SK-N-DZ (cell line): ENCODE measurements around a stretch of chr1.

GRCh38 chr1:236150909-236151300 lies 8.6 kb downstream of the GPR137B start:
RAMPAGE:
- cytosol, long total RNA = no peak
- nucleus, long total RNA = no peak

RAMPAGE:
- cytosol, long total RNA = no peak
- nucleus, long total RNA = no peak
Observed at GRCh38 chr1:236176628-236177520, 34.5 kb downstream of the GPR137B start.

GRCh38 chr1:236206311-236206745 lies 64.0 kb downstream of the GPR137B start:
RAMPAGE:
- cytosol, long total RNA = no peak
- nucleus, long total RNA = no peak

DNA sequence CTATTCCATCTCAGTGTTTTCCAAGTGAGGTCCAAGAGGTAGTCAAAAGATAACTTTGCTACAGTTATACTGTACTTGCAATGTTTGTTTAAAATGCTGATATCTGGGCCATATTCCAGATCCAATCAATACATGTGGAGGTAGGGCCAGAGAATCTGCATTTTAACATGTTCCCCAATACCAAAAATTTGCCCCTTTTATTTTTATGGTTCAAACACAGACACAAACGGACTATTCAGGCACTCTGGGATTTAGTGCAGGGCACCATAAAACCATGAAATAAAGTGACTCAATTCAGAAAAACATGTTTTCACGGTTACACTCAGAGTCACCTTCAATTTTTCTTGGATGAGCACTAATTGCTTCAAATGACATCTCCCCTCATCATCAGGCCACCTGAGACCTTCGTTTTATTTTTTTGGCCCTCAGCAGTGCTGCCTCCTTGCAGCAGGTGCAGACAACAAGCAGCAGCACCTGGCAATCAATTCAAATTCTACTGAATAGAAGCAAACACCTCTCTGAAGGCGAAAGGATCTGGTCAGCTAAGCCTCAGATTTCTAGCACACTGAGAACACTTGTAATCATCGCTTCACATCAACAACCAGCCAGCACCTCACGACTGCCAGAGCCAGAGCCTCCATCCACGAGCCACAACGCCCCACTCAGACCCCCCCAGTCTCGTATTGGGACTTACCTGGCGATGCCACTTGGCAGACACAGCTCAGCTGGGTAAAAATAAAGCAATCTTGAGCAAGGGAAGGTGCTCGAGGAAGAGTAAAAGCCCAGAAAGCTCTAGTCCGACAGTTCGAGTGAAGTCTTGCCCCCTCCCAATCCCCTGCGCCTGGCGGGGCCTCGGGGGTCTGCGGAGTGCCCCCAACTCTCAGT lies 1.1 kb downstream of the ERO1B start:
RAMPAGE:
- cytosol, long total RNA = no peak
- nucleus, long total RNA = no peak

DNA sequence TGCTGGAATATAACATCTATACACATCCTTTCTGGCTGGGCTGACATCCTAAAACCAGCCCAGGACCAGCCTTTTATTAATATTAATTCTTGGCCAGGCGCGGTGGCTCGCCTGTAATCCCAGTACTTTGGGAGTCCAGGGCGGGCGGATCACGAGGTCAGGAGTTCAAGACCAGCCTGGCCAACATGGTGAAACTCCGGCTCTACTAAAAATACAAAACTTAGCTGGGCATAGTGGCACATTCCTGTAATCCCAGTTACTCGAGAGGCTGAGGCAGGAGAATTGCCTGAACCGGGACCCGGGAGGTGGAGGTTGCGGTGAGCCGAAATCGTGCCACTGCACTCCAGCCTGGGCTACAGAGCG lies 33.7 kb upstream of the LGALS8 start:
RAMPAGE:
- cytosol, long total RNA = no peak
- nucleus, long total RNA = no peak

DNA sequence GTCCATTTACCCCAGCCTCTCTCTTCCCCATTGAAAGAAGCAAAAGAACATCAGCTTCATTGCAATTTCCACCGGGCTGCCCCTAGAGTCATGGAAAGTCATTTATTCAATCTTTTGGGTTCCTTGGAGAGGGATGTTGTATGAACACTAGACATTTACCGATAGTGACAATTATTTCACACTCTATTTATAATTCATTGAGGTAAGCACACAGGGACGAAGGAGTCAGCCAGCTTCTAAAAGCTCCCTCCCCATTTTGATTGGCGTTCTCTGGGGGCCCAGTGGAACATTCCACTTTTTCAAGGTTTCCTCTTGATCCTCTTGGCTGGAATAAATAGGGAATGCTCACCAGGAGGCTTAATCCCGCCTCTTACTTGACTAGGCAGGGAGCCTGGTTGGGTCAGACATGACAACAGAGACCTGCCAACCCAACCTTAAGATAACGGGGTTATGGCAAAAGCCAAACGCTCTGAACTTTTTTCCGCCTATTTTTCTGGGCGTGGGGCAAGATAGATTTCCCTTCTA lies 917 bp downstream of the ACTN2 start:
RAMPAGE:
- cytosol, long total RNA = no peak
- nucleus, long total RNA = no peak

RAMPAGE:
- cytosol, long total RNA = no peak
- nucleus, long total RNA = no peak
Observed at GRCh38 chr1:236689884-236690552, 3.7 kb downstream of the ACTN2 start.

GRCh38 chr1:236760811-236761344 lies 34.2 kb upstream of the MTR start:
RAMPAGE:
- cytosol, long total RNA = no peak
- nucleus, long total RNA = no peak

DNA sequence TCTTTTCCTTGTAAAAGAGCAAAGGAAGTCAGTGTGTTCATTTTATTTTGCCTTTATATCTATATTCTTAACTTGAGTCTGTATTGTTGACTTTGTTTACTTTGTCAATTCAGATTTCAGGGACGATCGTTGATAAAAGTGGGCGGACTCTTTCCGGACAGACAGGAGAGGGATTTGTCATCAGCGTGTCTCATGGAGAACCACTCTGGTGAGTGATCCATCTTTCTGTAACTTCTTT lies 21.2 kb downstream of the MTR start:
RAMPAGE:
- cytosol, long total RNA = no peak
- nucleus, long total RNA = no peak

DNA sequence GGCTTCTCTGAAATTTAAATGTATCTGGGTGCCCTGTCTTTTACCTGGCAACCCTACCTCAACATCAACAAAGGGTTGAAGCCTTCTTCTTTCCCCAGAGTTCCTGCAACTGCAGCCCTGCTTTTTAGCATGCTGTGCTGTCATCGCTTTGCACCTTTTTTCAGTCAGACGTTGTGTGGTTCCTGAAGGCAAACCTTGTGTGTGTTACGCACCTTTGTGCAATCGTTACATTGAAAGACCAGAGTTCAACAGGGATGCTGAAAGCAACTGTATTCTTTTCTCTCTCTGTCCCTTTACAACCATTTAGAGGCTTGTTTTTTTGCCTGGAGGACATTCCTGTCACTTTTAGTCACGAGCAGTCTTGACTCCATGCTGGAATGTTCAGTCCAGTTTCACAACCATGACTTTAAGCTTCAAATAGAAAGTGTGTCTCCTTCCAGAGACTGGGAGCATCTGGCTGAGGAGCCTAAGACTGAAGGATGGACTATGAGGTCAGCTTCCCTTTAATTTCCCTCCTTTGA lies 10.7 kb upstream of the RYR2 start:
RAMPAGE:
- cytosol, long total RNA = no peak
- nucleus, long total RNA = no peak

DNA sequence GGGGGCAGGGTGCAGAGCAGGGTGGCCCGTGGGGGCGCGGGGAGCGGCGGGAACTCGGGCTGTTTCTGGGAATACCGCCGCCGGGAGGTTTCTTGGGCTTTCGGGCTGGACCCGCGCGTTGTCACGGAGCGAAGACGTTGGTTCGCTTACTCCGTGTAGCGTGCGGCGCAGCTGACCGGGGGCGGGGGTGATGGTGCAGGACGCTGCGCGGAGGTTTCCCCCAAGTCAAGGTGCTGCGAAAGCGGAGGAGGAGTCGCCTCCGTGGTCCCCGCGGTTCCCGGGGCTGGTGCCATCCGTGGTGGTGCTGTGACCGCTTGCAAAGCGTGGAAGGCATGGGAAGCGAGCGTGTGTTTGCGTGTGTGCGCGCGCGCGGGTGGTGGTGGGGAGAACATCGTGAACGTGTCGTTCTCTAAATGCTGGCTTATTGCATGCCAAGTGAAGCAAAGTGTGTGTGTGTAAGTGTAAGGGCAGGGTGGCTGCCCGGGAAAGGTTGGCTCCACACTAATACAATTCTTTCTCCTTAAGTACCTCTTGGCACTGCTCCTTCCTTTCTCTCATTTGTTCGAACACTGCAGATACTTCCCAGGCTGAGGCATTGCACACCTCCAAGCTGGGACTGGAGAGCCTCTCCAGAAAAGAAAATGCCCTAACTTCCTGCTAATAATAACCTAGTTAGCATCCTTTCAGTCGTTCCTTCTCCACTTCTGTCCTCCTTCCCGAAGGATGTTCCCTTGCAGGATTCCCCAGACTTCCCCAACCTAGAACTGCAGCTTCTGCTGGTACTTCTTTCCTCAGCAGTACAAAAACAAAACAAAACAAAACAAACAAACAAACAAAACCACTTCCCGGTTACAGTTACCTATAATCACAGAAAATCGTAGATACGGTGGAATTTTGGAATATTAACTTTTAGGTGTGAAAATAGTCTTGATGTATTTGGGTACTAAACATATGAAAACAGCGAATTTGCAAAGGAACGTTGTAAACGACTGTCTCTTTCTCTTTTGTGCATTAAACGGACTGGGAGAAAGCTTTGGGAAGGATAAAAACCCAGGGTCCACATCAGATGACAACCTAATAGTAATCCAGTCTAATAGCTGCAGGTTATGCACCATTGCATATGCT lies 1.3 kb downstream of the RYR2 start:
RAMPAGE:
- cytosol, long total RNA = no peak
- nucleus, long total RNA = no peak

GRCh38 chr1:237181707-237182180 lies 139.8 kb downstream of the RYR2 start:
RAMPAGE:
- cytosol, long total RNA = no peak
- nucleus, long total RNA = no peak

DNA sequence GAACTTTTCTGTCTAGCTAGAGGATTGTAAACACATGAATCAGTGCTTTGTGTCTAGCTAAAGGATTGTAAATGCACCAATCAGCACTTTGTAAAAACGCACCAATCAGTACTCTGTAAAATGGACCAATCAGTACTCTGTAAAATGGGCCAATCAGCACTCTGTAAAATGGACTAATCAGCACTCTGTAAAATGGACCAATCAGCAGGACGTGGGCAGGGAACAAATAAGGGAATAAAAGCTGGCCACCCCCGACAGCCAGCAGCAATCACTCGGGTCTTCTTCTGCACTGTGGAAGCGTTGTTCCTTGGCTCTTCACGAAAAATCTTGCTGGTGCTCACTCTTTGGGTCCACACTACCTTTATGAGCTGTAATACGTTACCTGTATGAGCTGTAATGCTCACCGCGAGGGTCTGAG lies 463.8 kb upstream of the ZP4 start:
RAMPAGE:
- cytosol, long total RNA = no peak
- nucleus, long total RNA = no peak

DNA sequence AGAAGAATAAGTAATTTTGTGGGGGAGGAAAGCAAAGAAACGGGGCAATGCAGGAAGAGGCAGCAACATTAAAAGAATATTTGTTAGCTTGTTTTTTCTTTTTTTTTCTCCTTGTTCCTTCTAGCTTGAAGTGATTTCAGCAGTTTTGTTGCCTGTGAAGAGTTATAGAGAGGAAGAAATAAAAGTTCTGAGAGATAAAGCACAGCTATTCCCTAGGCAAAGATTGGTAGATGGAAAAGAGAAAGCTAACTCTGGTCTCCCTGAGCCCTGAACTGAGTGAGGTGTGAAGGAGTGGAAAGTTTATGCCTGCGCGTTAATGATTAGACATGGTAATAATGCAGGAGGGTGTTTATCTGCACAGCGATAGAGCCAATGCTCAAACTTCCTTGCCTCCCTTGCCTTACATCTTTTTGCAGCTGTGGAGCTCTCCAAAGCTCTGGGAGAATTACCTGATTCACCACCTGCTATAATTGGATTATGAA lies 32.9 kb upstream of the CHRM3 start:
RAMPAGE:
- cytosol, long total RNA = no peak
- nucleus, long total RNA = no peak

DNA sequence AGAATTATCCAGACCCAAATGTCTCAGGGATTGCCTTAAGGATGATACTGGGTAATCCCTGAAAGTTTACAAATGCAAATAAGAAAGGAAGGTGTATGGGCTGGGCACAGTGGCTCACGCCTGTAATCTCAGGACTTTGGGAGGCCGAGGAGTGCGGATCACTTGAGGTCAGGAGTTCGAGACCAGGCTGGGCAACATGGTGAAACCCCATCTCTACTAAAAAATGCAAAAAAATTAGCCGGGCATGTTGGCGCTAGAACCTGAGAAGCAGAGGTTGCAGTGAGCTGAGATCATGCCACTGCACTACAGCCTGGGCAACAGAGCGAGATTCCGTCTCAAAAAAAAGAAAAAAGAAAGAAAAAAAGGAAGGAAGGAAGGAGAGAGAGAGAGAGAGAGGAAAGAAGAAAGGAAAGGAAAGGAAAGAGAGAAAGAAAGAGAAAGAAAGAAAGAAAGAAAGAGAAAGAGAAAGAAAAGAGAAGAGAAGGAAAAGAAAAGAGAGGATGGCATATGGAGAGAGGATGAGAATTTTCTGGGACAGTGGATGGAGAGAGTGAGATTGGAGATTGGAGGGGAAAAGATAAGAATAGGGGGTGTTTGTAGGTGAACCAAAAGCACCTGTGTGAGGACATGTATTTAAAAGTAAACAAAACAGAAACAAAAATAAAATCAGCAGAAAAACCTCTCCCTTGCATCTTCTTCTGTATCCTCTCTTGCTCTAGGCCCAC lies 298.1 kb downstream of the CHRM3 start:
RAMPAGE:
- cytosol, long total RNA = no peak
- nucleus, long total RNA = no peak

RAMPAGE:
- cytosol, long total RNA = no peak
- nucleus, long total RNA = no peak
Observed at GRCh38 chr1:239689554-239690020, 303.2 kb downstream of the CHRM3 start.

RAMPAGE:
- cytosol, long total RNA = no peak
- nucleus, long total RNA = no peak
Observed at GRCh38 chr1:240406128-240406739, 205.7 kb downstream of the GREM2 start.

DNA sequence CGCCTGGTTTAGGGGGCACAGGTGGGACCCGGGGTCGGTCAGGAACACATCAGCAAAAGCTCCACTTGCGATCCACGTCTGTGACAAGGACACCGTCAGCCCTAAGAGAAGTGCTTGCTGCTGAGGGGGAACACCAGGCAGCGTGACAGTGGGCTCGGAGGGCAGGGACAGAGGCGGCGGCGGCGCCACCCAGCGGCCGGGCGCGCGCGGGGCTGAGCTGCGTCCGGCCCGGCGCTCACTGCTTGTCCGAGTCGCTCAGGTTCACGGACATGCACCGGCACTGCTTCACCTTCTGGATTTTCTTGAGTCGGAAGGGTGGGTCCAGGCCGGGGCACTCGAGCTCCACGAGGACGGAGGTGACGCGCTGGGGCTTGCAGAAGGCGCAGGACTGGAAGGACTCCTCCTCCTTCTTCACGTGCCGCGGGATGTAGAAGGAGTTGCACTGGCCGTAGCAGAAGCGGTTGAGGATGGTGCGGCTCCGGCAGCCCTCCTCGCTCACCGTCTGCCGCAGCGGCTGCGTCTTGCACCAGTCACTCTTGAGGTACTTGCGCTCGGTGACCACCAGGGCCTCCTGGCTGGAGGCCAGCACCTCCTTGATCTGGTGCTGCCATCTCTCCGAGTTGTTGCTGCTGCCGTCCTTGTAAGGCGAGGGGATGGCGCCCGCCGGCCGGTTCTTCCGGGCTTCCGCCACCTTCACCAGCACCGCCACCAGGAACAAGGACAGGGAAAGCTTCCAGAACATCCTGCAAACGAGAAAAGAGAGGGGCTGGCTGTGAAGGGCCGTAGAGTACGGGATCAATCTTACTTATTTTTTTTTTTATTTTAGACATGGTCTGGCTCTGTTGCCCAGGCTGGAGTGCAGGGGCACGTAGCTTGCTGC lies 119.0 kb downstream of the GREM2 start:
RAMPAGE:
- cytosol, long total RNA = no peak
- nucleus, long total RNA = no peak

DNA sequence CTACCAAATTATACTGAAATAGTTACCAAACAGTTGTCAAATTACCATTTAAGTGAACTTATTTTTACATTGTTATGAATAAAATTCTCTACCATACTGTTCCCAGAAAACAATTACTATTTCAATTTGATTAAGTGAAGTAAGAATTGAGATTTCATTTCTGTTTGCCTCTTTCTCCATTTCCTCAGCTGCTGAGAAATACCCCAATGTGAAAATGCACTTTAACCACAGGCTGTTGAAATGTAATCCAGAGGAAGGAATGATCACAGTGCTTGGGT lies 28.2 kb downstream of the KMO start:
RAMPAGE:
- cytosol, long total RNA = no peak
- nucleus, long total RNA = no peak

DNA sequence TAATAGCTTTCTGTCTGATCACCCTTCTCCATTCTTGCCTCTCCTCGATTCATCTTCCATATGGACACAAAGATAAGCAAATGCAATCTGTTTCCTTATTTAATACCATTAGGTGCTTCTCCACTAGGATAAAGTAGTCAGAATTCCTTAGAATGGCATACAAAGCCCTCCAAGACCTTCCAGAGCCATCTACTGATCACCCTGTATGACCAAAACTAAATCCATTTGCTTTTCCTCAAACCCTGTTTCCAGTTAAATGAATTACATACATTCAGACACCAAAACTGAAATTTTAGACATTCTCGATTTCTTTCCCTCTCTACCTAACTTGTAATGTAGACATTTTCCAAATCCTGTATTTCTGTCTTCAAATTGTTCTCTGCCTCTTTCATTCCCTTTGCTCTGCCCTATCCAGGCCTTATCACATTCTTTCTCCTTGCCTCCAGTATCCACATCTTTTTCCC lies 16.8 kb downstream of the CHML start:
RAMPAGE:
- cytosol, long total RNA = no peak
- nucleus, long total RNA = no peak